Myometrial cell (primary cell): ENCODE results near the genes SERPINB9 and TUBB2B.

DNA sequence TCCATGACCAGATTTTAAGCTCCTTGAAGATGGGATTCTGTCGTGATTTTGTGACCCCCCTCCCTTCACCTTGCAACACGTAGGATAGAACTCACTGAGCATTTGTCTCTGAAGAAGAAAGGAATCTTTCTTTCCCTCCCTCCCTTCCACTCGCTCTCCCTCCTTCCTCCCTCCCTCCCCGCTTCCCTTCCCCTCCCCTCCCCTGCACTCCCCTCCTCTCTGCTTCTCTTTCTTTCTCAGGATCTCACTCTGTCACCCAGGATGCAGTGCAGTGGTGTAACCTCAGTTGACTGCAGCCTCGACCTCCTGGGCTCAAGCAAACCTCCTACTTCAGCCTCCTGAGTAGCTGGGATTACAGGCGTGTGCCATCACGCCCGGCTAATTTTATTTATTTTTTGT lies 23.5 kb upstream of the SERPINB1 start:
- RAMPAGE, long total RNA, result no peak

GRCh38 chr6:2903151-2903790 lies at the start of gene SERPINB9:
TSS of gene SERPINB9 (minus strand) at chr6:2903309.
- RAMPAGE, long total RNA, result no peak

GRCh38 chr6:2920810-2921258 lies 17.7 kb upstream of the SERPINB9 start:
- RAMPAGE, long total RNA, result no peak

- RAMPAGE, long total RNA, result no peak
Measured at GRCh38 chr6:2939922-2941199, 31.0 kb downstream of the SERPINB6 start.

DNA sequence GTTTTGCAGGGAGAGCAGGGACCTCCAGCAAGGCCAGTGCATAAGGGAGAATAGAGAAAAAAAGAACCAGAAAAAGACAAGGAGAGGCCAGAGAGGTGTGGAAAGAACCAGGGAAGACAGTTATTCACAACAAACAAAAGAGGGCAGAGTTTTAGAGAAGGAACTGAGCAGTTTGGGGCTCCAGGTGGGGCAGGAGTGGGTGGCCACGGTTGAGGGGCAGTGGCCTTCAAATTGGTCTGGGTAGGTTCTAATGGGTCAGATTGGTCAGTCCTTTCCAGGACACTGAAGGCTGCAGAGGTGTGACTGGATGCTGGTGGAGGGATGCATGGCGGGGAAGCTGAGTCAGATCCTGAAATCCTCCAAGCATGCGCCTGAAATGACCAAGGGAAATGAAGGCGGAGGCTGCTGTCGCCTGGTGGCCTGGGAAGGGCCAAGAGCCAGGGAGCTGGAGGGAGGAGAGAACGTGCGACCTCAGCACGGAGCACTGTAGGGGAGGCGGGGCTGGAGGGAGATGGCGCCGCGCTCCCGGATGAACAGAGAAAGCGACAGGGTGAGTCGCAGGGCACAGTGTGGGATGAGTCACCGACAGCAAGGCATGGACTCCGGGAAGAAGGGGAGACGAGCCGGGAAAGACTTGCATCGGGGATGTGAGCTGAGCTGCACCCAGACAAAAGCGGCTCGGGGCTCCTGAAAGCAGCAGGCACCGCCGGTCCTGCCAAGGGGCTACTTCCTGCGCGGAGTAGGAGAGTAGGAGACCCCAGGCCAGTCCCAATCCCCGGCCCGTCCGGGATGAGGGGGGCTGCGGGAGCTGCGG lies 11.3 kb upstream of the NQO2 start:
- RAMPAGE, long total RNA, result start-site peak on the plus strand centred at position 512 of the sequence, 143 bp wide, 30 and 33 reads in 2 replicates

GRCh38 chr6:3027953-3028720 lies 28.4 kb downstream of the NQO2 start:
- RAMPAGE, long total RNA, result no peak

- RAMPAGE, long total RNA, result no peak
Measured at GRCh38 chr6:3053341-3054037, 14.8 kb upstream of the RIPK1 start.

DNA sequence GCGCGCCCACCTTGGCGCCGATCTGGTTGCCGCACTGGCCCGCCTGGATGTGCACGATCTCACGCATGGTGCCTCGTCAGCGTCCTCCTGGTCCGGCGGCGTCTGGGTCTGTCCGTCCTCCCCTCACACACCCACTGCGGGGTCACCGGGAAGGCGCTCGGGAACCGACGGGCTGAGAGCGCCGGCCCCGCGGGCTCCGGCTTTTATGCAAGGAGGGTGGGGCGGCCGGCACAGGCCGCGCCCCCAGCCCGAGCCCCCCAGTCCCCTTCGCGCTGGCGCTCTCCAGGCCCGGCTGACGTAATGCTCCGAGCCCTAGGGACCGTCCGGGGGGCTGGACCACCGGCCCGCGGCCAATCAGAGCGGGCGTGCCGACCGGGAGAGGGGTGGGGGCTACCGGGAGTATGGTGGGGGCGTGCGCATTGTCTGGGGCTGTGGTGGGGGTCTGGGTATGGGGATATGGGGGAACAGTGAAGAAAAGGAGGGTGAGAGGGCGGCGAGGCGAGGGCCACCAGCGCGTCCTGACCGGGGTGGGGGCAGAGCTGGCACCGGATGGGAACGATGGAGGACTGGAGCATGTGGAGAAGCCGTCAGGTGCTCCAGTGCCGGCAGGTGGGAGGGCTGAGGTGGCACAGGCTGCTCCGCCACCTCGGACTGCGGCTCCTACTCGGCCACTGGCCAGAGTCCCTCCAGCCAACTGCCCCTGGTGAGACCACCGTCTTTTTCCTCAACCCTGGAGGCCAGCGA lies at the start of gene TUBB2B:
Gene TUBB2B (minus strand): TSS at position 177 of the 744 bp plus-strand sequence.
- RAMPAGE, long total RNA, result no peak

GRCh38 chr6:3251374-3251784 lies 7.4 kb upstream of the PSMG4 start:
- RAMPAGE, long total RNA, result no peak

DNA sequence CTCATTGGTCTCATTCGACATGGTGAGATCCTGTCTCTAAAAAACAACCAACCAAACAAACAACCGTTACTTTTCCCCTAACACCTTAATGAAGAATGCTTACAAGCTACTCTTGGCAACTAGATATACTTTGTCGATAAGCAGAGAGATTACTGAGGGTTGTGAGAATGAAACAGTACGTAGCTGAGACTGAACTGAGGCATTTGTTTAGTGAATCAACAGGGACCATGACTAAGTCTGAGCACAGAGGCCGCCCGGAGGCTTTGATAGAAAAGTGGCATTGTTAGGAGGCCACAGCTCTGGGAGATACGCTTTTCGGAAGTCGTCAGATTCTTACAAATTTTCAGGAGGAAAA lies 69.3 kb downstream of the PSMG4 start:
- RAMPAGE, long total RNA, result no peak

DNA sequence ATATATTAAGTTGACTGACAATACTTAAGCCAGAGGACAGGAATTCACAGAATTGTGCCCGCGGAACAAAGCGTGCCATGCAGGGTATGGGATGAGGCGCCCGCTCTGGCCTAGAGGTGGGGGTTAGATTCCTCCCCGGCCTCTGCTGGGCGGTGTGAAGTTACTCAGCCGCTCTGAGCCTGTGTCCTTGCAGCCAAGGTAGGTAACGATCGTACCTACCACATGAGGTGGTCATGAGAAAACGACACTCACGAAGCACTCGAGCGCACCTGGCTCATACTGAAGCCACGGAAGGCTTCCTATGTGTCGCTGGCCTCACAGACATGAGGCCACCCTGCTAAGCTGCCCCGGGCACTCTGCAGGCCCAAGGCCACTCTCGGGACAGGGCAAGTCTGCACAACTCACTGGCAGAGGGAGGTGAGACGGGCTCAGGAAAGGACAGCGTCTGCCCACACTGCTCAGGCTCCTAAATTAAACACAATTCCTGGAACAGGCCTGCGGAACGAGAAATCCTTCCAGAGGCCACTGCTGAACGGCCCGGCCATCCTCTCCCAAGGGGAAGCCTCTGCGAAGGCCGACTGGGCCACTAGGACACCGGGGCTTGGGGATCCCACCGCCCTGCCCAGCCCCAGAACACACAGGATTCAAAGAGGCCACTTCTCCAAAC lies 70.8 kb downstream of the PSMG4 start:
- RAMPAGE, long total RNA, result no peak

DNA sequence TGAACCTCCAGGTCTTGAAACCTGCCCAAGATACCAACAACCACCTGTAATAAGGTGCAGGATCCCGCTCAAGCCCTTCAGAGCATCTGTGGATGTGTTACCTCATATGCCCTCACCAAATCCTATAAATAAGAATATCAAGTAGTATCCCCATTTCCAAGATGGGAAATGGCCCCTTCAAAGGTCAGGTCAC lies 97.9 kb downstream of the PSMG4 start:
- RAMPAGE, long total RNA, result no peak

DNA sequence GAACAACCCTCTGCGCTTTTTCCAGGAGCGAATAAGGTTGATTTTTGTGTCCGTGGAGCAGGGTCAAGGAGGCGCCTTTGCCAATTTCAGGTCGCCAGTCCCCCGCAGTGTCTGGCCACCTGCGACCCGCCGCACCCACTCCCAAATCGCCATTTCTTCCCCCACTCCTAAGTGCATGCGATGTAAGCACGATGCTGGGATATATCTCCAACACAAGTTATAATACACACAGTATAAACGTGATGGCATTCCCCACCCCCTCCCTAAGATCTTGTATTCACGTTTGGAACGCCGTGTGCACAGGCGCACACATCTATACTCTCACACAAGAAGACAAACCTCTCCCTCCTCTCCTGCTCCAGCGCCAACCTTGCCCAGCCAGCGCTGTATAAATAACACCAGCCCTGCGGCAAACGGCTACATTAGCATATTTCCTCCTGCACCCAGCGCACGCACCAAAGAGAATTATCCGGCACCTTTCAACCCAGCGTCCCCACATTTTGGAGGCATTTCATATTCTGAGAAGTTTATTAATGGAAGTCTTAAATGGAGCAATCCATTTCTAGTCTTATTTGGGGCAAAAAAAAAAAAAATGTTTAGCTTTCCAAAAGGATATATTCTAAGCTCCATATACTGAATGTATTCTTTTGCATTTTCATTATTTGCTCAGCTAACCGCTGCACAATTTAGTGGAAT lies 879 bp upstream of the SLC22A23 start:
- RAMPAGE, long total RNA, result no peak

DNA sequence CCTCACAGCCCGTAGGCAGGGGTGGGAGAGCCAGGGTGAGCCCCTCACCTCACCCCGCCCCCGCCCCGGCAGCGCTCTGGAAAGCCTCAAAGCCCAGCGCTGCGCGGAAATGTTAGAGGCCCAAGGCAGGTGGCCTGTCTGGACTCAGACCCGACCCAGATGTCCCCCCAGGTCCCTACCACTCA lies 984 bp upstream of the PXDC1 start:
- RAMPAGE, long total RNA, result no peak

- RAMPAGE, long total RNA, result no peak
Measured at GRCh38 chr6:3753408-3754096, 2.0 kb upstream of the PXDC1 start.

DNA sequence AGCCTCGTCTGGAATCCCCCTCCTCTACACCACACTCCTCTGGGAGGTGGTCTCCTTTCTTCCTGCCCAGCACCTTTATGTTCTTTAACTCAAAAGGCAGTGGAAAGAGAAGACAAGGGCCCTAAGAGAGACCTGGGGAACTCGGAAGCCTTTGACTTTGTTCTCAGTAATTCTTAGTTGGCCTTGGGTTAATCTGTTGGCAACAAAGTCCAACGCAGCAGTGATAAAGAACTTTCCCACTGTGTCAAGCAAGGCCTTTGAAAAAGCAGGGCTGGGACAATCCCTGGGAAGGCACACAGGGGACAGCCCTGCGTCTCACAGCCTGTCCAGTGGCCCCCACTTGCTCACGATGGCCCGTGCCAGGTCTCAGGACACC lies 42.9 kb upstream of the FAM50B start:
- RAMPAGE, long total RNA, result no peak

DNA sequence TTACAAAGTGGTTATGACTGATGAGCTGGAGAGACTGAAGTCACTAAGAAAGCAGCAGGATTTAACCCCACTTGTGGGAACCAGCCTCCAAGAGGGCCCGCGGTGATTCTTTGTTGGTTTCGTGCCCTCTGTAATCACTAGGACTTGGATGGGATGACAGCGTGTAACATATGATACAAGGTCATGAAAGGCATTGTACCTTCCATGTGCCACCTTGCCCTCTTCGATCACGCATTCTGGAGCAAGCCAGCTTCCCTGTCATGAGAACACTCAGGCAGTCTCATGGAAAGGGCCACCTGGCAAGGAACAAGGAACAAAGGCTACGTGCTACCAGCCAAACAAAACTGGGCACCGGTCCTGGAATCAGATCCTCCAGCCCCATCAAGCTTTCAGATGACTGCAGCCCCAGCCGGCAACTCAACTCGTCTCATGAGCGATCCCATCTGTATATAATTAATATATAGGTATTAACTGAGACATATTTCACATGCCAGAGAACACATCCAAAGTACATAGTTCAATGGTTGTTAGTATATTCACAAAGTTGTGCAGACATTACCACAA lies 8.7 kb downstream of the FAM50B start:
- RAMPAGE, long total RNA, result no peak

- RAMPAGE, long total RNA, result no peak
Measured at GRCh38 chr6:3893025-3893353, 43.8 kb downstream of the FAM50B start.

DNA sequence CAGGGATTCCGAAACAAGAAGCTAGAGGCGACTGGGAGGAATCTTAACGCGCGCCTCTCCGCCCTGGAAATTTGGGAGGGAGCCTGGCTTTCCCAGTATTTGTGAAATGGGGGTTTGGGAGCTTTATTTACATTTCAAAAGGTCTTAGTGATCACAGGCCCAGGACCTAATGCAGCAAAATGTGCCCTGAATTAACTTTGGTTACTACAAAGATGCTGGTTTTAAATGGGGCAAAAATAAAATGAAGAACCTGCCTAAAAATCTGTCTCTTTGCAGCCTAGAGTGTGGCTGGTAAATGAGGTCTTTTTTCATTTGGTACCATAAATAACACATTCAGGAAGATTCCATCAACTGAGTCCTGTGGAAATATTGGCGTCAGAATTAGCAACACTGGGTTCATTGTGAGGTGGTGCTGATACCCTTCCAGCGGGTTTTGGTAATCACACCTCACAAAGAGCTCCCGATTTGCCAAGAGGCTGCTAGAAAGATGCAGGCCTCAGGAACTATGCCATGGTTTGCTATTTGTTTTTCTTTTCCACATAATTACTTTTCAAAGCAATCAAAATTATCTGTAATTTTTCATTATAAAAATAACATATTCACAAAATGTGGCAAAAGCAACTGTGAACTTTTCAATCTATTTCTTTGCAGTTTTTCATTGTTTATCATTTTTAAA lies 55.3 kb downstream of the FAM50B start:
- RAMPAGE, long total RNA, result no peak

DNA sequence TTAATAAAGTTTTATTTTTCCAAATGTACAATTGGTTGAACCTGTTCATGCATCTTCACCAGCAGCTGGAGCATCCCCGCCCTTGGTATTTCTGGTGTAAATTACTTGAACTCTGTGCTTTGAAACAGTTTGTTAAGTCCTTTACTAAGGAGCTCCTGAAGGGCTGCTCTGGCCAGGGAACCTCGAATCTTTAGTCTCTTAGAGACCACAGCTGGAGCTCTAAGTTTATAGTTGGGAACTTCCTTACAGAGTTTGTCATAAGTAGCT lies 64.6 kb downstream of the FAM50B start:
- RAMPAGE, long total RNA, result no peak